ENCODE data around the genes CHEK1, ACRV1, CDON and RPUSD4.

GRCh38 chr11:124878704-124879464 is 13.7 kb downstream of the ROBO3 start:
- RRBS = no CpG with 5 or more reads among the region's 11 CpGs

DNA sequence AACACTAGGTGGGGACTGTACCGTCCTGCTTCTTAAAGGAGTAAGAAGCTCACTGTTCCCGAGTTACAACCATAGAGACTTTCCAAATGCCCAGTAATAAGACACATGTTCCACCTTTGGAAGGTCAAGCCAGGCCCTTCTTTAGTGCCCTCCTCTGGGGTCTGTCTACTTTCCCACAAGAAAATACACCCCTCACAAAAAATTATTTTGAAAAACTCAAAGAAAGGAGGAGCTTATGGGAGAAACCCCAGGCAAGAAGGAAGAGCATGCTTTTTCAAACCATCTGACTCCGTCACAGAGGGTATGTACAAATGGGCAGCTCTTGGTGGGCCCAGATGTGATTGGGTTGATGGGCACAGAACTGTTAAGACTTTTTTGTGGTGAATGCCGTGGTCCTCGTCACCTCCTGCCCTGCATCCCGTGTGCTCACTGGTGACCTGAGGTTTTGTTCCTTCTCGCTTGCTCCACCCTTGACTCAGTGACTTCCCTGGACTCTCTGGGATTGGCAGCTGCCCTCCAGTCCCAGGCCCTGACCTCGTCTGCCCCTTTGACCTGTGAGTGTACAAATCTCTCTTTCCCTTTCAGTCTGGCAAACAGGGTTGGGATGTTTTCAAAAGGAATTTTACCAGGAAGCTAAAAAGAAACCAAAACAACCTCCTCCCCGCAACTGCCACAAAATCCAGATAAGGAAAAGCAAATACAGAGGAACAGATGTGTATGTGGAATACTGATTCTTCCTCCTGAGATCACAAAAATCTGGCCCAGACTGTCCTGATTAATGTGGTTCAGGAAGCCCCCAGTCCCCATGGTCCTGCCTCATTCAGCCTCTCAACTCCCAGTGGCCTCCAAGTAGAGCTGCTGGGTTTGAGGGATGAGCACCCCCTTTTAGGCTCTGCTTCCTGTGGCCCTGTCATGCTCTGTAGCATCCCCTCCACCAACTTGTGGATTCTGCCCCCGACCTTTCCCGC is 15.4 kb downstream of the ROBO4 start:
- RRBS = no CpG with 5 or more reads among the region's 11 CpGs

- RRBS = no CpG with 5 or more reads among the region's 10 CpGs
Measured at GRCh38 chr11:124892984-124893727, 4.5 kb downstream of the ROBO4 start.

GRCh38 chr11:125070647-125071283 is 7.7 kb downstream of the SLC37A2 start:
- RRBS = no CpG with 5 or more reads among the region's 8 CpGs

- RRBS = no CpG with 5 or more reads among the region's 13 CpGs
Measured at GRCh38 chr11:125082859-125083576, 19.9 kb downstream of the SLC37A2 start.

GRCh38 chr11:125086629-125087131 is 23.6 kb downstream of the SLC37A2 start:
- RRBS = no CpG with 5 or more reads among the region's 10 CpGs

- RRBS = no CpG with 5 or more reads among the region's 14 CpGs
Measured at GRCh38 chr11:125343700-125344103, 152.4 kb downstream of the FEZ1 start.

- RRBS = no CpG with 5 or more reads among the region's 9 CpGs
Measured at GRCh38 chr11:125385312-125385733, 110.7 kb downstream of the FEZ1 start.

DNA sequence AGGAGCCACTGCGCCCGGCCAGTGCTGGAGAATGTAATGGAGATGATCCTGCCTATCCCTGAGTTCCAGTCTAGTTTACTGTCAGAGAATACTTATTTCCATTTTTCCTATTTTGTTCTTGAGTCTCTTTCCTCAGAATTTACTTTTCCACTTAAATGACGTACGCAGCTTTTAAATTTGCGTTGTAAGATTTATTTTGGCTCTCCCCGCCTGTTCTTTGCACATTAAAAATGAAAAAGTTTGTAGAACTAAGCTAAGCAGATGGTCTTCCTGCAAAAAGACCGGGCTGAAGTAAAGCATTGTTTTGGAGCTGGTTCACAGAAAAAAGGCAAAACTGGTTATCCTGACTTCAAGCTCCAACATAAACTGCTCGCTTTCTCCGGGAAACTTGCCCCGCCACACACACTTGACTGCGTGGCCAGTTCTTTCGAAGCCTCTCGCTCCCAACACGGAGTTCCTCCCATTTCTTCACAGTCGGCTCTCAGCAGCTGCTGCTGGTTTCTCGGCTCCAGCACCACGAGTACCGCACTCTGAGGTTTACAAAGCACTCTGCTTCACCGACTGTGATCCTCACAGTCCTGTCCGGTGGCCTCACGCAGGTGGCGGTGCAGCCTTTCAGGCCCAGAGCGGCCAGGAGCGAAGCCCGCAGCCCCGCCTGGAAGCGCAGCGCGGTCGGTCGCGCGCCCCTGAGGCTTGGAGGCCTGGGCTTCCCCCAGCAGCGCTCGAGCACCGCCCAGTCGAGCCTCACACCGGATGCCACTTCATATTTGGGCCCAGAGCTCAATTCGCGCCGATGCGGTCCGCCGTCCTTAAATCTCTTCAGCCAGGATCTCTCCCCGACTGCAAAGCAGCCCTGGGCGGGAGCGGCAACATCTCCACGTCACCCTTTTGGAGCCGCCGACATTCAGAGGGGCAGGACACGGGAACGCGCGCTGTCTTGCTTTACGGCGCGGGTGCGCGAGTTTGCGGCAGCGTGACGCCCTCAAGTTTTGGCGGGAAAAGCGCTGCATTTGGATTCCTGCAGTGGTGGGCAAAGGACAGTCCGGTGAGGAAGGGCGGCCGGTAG is at the start of gene CHEK1:
TSS of gene CHEK1 (plus strand) at position 196 of the 1,066 bp plus-strand sequence.
- RRBS = 11% methylated on average over 3 of the region's 67 CpGs

DNA sequence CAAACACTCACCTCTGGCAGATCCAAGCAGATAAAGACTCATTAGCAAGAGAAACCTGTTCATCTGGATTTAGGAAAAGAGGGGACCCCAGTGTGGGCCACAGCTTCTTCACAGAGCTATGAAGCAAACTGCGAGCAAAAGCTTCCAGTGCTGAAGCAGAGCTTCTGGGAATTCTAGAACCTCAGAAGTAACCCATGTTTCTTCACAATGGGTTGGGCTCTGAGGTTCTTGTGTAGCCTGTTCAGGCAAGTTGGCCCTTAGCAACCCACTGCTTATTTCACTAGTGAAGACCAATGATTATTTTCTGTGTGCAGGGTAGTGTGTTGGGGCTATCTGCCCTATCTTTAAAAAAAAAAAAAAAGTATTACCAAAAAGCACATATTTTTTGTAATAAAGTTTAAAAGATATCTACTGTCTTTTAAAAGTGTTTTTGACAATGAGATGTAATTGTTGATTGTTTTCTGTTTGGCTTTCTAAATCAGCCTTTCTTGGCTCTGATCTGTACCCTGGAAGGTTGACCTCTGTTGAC is at the start of gene ACRV1:
TSS of gene ACRV1 (minus strand) at position 130 of the 529 bp plus-strand sequence.
- RRBS = no CpG with 5 or more reads among the region's 1 CpG

GRCh38 chr11:125945722-125946028 is 169 bp upstream of the VSIG10L2 start:
- RRBS = no CpG with 5 or more reads among the region's 5 CpGs

DNA sequence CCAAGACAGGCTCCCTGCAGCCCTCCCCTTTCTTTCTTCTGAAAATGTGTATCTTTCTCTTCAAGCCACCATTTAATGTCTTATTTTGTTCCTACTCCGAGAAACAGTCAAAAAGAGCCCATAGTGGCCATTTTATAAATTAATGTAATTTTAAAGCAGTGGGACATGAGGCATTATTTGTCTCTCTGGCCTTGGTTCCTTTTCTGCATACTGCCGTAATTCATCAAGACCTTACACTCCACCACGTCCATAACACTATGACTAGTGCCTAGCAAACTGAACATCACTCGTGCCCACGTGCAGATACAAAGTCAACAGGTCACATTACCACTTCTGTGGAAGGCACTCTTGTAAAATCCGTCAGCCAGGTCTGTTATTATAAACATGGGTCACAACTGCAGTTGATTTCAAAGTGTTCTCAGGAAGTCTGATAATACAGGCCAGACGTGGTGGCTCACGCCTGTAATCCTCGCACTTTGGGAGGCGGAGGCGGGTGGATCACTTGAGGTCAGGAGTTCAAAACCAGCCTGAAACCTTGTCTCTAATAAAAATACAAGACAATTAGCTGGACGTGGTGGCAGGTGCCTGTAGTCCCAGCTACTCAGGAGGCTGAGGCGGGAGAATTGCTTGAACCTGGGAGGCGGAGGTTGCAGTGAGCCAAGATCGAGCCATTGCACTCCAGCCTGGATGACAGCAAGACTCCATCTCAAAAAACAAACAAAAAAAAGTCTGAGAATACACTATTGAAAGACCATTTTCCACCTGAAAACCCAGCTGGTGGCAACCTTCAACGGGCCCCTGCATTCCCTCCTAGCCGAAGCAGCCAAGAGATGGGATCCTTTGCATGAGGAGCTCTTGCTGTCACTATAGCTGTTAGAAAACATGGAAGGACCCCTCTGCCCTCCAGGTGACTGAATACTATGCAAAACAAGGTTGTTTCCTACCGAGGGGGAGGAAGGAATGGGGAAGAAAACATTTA is 14.2 kb downstream of the VSIG10L2 start:
- RRBS = no CpG with 5 or more reads among the region's 18 CpGs

DNA sequence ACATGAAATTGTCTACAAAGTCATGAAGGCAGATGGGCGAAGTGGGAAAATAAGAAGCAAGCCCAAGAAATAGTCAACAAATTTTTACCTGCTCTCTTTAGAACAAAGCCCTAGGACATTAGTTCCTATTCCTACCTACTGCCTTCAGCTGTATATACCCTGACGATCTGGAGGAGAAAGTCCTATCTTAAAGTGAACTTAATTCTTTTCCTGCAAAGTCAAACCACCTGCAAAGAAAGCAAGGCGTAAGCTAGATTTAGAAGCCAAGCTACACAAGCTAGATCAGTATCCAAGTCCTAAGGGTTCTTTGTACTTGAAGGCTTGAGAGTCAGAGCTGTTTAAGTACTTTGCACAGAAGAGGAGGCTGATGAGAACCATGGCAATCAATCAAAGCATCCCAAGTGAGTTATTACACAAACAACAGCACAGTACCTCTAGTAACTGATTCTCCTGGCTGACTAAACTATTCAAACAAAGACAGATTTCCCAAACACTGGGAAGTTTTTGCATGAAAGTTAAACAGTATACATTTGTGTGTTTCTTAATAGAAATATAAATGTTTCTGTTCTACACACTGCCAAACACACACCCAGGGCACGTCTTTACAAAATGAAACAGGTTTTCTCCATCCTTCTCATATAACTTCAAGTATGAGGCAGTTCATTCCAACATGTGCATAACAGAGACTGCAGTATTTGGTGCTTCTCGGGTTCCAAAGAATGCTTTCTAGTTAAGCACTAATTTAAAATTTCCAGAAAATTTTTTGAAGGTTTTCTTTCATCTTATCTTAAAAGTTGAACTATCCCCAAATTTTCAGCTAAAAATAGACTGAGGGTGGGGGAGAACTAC is 1.8 kb downstream of the CDON start:
- RRBS = no CpG with 5 or more reads among the region's 5 CpGs

GRCh38 chr11:126061954-126063121 is at the start of gene CDON:
TSS of gene CDON (minus strand) at chr11:126062866.
- RRBS = 4% methylated on average over 23 of the region's 117 CpGs

DNA sequence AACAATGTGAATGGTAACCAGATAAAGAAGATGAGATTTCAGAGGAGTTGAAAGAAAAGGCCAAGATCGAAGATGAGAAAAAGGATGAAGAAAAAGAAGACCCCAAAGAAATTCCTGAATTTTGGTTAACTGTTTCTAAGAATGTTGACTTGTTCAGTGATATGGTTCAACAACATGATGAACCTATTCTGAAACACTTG is 5.1 kb upstream of the CDON start:
- RRBS = no CpG with 5 or more reads among the region's 1 CpG

- RRBS = no CpG with 5 or more reads among the region's 11 CpGs
Measured at GRCh38 chr11:126081856-126082610, 19.4 kb upstream of the CDON start.

DNA sequence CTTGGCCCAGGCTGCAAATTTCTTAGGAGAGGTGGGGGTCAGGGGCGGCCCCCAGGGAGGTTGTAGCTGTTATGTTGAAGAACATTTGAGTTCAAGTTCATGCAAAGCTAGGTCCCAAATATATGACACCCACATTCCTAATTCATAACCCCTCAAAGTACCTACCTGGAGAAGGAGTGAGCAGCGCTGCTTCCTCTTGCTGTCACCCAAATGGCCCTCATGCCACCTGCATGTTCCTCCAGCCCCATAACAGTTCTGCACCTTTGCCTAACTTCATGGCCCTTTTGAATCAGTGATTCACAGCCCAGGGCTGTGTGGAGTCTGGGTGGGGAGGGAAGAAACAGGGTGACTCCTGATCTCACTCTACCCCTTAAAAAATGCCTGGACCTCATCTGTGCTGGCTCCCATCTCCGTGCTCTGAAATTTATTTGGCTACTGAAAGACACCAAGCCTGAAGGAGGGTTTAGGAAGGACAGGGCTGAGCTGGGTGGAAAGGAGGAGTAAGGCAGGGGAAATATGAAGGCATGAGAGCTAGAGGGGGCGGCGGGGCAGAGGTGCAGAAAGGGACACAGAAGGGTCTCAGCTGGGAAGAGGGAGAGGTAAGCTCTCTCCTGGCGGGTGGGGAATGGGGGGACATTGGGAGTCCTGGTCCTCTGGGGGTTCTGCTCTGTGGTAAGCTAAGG is 71.4 kb downstream of the RPUSD4 start:
- RRBS = no CpG with 5 or more reads among the region's 6 CpGs

DNA sequence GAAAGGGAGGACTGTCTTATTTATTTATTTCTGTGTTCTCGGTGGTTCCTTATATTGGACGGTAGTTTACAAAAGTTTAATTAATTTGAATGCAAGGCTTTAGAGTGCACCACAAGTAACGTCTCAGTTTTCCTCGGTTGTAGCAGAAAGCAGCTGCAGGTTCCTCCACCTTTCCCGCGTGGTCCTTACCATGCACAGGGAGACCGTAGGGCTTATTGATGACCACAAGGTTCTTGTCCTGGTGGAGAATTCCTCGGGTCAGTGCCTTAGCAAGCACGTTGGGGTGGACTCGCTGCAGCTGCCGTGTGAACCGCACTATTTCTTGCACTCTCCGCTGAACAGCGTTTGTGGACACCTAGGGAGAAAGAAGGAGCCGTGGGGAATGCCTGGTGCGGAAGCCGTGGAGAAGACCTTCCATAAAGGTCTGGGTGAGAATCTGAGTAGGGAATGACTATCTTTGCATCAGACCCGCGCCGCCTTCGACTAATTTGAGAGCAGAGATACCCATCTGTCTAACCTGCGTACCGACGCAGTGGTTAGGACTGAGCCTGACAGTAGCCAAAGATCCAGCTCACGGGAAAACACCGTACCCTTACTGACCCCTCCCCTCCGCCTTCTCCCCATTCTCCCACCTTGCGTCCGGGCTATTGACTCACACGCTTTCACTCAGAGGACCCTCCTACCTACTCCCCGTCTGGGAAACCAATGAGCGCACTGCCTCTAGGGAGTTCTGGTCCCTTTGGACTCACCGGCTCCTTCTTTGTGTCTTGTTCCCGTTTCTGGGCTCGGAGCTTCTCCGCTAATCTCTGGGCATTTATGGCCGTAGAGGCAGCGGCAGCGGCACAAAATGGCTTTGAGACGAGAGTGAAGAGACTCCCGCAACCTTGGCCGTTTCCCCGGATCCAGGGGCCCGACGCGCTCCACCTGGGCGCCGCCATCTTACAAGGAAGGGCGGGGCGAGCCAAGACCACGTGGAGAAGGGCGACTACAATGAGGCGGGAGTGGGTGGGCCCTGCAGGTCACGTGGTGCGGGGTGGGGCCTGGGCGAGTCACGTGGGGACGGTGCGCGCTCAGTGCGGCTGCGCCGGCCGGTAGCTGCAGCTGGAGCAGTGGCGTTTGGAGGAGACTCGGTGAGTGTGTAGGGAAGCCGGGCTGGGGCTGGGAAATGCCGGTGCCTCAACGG is at the start of gene RPUSD4:
TSS of gene RPUSD4 (minus strand) at position 950 of the 1,183 bp plus-strand sequence.
- RRBS = 7% methylated on average over 10 of the region's 69 CpGs

- RRBS = 5% methylated on average over 8 of the region's 34 CpGs
Measured at GRCh38 chr11:126211884-126212859, 590 bp downstream of the FAM118B start.

- RRBS = no CpG with 5 or more reads among the region's 5 CpGs
Measured at GRCh38 chr11:126280598-126280964, 2.3 kb upstream of the TIRAP start.

Data from GM06990 (cell line).